Measurements from ENCODE around the genes SPATA31D4, NTRK2 and GOLM1.

- PRO-cap = no peak
Measured at GRCh38 chr9:81371869-81372158, 317.5 kb downstream of the TLE1 start.

GRCh38 chr9:81877082-81877338, 51.2 kb upstream of the SPATA31D4 start:
- PRO-cap = no peak

DNA sequence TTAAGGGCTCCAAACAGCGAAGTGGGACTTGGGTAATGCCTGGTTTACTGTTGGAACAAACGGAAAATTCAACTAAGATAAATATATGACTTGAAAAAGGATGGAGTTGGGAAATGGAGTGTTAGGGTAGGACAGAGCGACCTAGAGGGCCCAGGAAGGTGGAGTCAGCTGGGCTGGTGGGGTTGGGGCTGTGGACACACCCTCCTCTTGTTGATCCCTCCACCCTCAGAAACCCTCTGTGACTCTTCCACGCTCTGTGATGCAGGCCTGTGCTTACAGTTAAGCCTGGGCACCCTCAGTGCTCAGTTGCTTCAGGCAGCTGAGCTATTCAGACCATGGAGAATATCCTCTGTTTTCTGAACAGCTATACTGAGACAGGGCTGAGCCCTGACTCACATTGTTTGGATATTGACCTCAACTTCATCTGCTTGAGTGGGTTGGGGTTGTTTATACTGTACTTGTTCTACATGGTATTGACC, at the start of gene SPATA31D4:
Gene SPATA31D4 (plus strand): TSS at position 250 of the 479 bp plus-strand sequence.
- PRO-cap = no peak

DNA sequence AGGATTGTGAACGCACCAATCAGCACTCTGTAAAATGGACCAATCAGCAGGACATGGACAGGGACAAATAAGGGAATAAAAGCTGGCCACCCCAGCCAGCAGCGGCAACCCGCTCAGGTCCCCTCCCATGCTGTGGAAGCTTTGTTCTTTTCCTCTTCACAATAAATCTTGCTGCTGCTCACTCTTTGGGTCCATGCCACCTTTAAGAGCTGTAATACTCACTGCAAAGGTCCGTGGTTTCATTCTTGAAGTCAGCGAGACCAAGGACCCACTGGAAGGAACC, 110.2 kb downstream of the SPATA31D1 start:
- PRO-cap = no peak

GRCh38 chr9:82604854-82605376, 458.0 kb downstream of the RASEF start:
- PRO-cap = no peak

GRCh38 chr9:83061936-83062751, 798 bp downstream of the RASEF start:
- PRO-cap = no peak

- PRO-cap = no peak
Measured at GRCh38 chr9:83554220-83554782, 16.1 kb upstream of the FRMD3 start.

- PRO-cap = no peak
Measured at GRCh38 chr9:83624338-83624782, 1.4 kb downstream of the IDNK start.

- PRO-cap = no peak
Measured at GRCh38 chr9:83669886-83670314, 37.9 kb downstream of the UBQLN1 start.

GRCh38 chr9:83966934-83967989, 10.7 kb upstream of the C9orf64 start:
- PRO-cap = no peak

DNA sequence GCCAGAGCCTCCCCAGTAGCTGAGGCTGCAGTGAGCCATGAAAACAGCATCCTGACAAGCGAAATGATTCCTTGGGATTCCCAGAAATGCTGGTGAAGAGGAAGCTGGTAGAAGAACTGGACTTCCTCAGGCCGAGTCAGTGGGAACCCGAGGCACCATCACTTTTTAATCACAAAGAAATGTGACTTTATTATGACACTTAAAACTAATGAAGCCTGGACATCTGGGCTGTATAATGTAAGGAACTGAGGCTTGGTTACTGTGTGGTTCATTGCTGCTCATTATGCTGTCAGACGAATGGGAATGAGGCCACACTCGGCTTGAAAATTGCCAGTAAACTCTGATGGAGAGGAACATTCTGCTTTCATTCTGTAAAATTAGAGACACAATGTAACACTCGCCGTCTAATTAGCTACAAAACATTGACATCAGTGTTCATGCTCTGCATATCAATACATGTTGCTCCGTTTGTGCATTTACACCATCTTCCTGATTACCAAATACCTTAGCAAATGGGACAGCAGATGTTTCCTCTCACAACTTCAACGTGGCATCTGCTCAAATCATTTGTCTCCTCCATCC, 133.2 kb downstream of the SLC28A3 start:
- PRO-cap = no peak

- PRO-cap = no peak
Measured at GRCh38 chr9:84271017-84272455, 69.0 kb downstream of the SLC28A3 start.

DNA sequence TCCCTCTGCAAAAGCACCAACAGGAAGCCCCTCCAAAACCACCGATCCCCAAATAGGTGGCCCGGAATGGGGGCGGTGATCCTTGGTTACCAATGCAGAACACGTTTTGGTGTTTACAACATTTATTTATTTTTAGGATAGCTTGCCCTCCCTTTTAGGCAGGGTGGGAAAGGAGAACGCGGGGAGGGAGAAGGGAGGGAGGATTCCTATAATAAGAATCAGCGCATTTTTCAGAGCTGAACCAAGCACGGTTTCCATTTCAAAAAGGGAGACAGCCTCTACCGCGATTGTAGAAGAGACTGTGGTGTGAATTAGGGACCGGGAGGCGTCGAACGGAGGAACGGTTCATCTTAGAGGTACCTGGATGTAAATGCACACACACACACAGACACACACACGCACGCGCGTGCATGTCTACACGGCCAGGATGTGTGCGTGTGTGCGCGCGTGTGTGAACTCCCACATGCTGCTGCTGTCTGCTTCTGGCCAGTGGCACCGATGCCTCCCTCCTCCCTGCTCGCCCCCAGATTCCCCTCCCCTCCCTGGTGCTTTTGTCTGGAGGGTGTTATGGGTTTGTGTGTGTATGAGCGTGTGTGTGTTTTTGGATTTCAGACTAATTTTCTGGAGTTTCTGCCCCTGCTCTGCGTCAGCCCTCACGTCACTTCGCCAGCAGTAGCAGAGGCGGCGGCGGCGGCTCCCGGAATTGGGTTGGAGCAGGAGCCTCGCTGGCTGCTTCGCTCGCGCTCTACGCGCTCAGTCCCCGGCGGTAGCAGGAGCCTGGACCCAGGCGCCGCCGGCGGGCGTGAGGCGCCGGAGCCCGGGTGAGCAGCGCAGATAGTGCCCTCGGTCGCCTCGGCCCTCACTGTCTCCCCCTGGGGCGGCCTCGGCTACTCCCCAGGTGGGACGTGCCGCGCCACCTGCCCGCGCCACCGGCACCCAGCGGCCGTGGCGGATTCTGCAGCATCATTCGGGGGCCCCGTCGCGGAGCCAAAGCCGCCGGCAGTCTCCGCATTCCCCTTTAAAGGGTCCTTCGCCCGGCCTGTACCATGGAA, at the start of gene NTRK2:
Gene NTRK2 (plus strand): TSS at position 662 of the 1,052 bp plus-strand sequence.
- PRO-cap = unidirectional peak, plus-strand start at position 701 of the sequence

GRCh38 chr9:85040536-85041302, 371.2 kb downstream of the NTRK2 start:
- PRO-cap = no peak

DNA sequence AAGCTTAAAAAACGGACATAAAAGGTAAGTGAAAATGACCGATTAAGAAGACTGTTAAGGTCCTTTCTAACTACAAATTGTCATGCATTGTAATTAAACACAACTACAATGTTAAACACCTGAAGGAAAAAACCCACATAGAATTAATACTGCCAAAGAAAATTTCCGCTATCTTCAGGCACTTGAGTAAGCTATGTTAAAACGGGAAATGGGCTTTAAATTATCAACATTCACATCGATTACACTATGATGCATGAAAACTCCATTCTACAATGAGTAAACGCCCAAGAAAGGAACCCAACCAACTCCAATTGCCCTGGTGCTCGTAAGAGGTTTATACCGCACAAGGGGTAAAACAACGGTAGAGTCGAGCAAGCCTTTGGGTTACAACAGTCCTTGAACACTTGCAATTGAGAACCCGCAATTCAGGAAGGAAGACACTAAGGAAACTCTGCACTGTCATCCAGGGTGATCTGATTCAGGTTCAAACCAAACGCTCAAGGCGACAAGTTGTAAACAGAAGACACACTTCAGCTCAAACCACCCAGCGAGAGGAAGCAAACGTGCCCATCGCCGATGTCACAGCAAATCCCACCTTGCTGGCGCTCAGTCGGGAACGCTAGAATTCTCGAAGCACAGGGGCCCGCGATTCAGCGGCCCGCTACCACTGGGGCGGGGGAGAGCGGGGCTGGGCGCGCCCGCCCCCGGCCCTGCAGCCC, 917 bp downstream of the AGTPBP1 start:
- PRO-cap = no peak

- PRO-cap = no peak
Measured at GRCh38 chr9:85804929-85805452, 63.2 kb upstream of the AGTPBP1 start.

GRCh38 chr9:86012478-86013453, 71.8 kb downstream of the NAA35 start:
- PRO-cap = no peak

DNA sequence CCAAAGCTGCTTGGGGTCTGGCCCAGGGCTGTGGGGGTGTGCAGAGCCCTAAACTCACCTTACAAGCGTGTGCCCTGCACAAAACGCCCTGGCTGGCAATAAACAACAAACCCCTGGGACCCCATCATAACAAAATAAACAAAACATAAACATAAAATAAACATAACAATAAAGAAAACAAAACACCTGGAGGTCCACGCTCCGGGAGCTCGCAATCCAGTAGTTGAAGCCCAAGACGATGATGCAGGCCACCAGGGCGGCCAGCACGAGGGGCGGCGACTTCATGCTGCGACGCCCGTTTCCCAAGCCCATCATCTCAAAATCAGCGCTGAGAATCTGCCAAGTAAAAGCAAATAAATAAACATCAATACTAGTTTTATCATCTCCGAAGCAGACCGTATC, 20.4 kb downstream of the GOLM1 start:
- PRO-cap = no peak

DNA sequence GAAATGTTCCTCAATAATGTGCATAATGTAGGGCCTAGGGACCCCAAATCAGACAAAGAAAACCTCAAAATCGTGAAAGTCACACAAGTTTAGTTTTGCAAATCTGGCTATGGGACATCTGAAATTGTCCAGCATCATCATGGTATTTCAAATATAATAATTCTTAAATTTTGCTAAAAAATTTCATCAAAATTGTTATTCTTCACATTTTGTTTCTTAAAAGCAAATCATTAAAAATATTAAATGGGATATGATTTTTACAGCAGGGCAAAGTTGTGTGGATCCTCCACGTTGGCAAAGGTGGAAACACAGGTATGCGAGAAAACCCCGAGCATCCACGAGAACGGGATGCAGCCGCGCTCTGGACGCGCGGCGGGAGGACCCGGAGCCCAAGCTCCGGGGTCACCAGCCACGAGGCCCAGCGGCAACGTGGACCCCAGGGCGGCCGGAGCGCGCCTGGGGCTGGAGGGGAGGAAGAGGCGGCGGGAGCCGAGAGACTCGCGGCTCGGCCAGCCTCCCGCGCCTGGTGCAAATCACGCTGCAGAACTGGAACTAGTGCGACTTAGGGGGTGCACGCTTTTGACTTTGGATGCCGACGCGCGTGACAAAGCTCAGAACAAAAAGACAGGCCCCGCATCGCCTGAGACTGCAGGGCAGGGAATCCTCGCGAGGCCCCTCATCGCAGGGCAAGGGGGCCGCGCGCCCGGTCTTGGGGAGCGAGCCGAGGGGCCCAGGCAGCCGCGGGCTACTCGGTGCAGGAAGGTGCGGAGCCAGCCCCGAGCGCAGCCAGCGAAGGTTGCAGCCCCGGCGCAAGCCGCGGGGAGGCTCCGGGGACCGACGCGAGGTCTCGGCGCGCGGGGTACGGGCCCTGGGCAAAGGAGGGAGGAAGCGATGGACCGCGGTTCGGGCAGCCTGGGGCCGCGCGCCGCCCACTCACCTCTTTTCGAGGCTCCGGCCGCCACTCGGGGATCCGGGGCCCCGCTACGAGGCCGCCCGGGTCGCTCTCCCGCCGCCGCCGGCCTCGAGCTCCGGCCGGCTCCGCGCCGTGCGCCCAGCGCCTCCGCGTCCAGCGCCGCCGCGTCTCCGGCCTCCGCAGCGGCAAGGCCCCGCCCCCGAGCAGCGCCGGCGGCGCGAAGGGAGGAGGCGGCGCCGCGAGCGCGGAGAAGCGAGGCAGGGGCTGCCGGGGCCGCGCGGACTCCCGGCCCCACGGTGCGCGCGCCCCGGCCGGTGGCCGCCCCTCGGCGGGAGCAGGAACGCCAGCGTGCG, at the start of gene GOLM1:
Gene GOLM1 (minus strand): TSS at position 1,085 of the 1,266 bp plus-strand sequence.
- PRO-cap = bidirectional peak, plus-strand start at position 1,119 of the sequence, minus-strand start at position 1,091 of the sequence

- PRO-cap = unidirectional peak, plus-strand start at chr9:86354863
Measured at GRCh38 chr9:86354734-86355358, 636 bp upstream of the TUT7 start.

All from left common carotid artery plus branches (tissue), 1 donor.